Parietal lobe (tissue), 2 donors: ENCODE measurements around the genes CALCB, C11orf58 and KCNJ11.

DNA sequence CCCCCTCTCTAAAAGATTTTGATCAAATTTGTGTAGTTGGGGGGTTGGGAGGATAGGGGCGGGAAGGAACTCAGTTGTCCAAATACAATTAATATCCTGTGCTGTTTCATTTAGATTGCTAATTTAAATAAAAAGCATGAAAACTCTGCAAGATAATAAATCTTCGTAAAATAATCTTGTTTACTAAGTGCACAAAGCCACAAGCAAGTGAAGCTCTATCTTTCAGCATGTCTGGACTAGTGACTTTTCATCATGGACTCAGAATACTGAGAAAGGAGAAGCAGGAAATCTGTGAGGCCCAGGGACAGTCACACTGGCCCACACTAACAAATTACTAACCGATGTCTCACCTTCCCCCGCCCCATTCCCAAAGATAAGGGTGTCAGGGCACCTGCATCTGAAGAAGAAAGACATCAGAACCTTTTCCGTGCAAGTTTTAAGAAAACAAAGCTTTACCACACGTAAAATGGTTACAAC lies 818 bp downstream of the BTBD10 start:
- RAMPAGE, long total RNA: no peak

DNA sequence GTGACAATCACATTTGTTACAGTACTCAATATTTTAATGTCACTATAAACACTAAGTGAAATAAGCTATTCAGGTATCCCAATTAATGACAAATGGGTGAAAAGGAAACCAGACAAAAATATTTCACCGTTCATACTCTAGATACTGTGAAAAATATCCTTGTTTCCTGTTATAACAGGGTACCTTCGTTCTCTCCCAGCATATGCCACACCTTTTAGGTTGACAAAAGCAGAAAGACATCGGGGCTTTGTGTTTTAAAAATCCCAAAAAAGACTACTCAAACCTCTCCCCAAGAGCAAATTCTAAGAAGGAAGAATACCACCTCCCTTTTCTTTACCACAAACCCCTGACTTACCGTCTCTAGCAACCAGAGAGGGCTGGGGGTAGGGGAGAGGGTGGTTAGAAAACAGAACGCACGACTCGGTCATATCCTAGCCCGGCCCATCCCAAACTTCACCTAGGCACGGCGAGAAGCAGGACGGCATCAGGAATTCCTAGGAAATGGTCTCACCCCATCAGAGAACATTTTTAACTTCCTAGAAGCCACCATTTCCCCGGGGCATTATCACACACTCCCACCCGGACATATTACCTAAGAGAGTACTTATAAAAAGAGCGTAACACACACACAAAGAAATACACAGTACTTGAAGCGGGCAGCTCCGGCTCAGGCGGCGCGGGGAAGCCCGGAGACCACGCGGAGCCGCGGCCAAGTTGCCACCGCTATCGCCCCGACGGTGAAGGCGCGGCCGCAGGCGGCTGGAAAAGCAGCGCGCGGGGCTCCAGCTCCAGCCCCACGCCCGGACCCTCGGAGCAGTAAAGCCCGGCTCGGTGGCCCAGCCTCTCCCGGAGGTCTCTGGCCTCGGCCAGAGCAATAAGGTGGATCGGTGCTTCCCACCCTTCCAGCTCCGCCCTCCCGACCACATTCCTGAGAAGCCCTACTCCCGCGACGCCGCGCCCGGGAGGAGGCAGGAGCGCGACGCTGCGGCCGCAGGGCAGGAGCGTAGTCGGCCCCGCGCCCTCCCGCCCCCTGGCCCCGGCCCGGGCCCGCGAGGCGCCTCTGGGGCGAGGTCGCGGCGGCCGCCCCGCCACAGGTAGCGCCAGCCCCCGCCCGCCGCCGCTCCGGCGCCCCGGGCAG lies 1.0 kb downstream of the RRAS2 start:
- RAMPAGE, long total RNA: no peak

DNA sequence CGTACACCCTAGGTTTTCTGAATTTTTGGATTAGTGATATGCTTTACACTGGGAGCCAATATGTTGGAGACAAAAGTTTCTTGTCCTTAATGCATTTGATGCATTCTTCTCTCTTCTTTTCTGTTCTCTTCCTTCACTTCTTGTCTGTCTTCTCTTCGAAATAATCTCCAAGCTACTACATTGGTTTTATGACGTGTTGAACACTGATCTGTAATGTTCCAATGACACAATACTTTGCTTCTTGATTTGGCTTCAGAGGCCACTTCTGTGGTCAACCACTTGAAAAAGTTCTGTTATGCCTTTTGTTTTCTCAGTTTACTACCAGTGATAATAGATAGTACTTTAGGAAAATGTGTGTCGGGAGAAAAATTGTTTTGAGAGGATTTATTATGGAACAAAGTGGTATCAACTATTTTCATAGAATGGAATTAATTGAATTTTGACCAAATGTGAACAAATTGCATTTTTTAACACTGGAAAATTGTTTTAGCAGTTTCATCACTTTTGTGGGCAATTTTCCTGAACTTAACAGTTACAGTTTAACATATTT lies 2.6 kb downstream of the PDE3B start:
- RAMPAGE, long total RNA: no peak

GRCh38 chr11:14655294-14656047 lies 11.9 kb downstream of the PDE3B start:
- RAMPAGE, long total RNA: no peak

- RAMPAGE, long total RNA: no peak
These were observed at the start of gene CALCB for GRCh38 chr11:15073118-15073693. Gene CALCB, plus strand, starts transcription at chr11:15073593.

DNA sequence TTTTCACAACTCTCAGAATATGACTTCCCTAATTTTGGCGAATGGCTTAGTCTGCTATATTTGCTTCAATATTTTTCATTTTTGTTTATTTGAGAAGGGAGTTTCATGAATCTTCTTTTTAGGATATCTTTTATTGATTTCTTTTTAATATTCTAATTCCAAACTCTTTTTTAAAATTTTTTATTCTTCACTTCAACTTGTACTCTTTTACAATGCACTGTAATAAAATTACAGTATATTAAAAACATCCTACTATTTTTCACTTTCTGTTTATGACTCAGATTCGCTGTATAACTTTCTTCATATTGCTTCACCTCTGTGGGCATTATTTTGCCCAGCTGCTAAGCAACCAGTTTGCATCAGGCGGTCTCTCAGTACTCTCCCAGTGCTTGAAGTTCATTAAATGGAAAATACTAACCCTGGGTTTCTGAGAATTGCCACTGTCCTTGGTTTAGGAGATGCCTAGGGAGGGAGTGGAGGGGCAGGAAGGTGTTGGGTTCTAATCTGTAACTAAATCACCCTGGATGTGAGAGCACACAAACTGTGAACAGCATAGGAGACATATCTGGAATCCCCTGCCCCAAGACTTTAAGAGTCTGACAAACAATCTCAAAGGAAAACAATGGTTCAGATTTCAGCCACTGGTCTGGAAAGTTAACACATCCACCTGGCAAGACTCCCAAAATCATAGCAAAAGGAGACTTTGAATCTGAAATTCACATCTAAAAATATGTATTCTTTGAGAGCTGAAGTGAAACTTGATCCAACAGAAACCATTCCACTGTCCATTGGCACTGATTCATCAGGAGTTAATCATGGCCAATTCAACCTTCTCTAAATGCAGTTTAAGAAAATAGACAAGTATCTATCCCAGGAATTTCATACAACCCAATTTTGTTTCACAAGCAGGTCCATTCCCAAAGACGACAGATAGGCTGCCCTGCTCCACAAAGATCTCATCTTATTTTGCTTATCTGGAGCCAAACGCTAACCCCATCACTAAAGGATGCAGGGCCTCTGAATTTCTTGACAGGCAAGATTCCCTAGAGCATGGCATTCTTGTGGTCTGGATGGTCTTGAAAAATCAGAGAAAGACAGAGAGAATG lies 540.0 kb downstream of the SOX6 start:
- RAMPAGE, long total RNA: no peak

DNA sequence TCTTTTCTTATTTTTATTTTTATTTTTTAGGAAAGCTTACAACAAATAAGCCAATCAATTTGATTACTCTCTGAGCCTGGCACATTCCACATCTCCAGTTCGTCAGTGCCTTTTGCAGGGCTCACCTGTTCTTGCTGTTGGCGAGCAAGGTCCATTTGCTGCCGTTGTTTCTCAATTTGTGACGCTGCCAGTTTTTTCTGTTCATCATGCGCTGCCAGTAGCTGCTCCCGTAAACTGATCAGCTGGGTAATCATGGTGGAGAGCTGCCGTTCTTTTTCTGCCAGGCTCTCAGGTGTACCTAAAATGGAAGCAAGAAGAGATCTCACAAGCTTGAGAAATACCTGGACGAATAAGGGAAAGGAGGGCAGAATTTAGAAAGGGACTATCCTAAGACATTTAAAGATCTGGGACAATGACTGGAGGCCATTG lies 169.7 kb downstream of the SOX6 start:
- RAMPAGE, long total RNA: no peak

GRCh38 chr11:16606652-16607229 lies 131.7 kb upstream of the C11orf58 start:
- RAMPAGE, long total RNA: no peak

DNA sequence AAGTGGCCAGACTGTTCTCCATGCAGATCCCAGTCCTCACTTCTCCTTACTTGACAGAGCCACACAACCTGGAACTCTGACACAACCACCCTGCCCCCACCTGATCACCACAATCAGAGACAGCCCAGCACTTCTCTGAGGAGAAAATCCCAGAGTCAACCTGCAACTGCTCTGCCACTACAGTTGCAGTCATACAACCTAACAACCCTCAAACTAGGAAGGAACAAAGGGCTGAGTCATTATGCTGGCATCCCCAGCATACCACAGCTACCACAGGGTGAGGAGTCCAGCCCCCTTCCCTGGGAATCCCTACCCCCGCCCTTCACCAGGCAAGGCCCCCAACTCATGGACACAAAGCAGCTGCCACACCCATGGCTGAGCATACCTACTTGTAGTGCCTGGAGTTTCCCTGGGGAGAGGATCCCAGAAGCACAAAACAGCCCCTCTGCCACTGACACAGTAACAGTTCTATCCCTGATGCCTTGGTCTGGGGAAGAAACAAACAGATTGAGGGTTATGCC lies 68.6 kb upstream of the C11orf58 start:
- RAMPAGE, long total RNA: no peak

DNA sequence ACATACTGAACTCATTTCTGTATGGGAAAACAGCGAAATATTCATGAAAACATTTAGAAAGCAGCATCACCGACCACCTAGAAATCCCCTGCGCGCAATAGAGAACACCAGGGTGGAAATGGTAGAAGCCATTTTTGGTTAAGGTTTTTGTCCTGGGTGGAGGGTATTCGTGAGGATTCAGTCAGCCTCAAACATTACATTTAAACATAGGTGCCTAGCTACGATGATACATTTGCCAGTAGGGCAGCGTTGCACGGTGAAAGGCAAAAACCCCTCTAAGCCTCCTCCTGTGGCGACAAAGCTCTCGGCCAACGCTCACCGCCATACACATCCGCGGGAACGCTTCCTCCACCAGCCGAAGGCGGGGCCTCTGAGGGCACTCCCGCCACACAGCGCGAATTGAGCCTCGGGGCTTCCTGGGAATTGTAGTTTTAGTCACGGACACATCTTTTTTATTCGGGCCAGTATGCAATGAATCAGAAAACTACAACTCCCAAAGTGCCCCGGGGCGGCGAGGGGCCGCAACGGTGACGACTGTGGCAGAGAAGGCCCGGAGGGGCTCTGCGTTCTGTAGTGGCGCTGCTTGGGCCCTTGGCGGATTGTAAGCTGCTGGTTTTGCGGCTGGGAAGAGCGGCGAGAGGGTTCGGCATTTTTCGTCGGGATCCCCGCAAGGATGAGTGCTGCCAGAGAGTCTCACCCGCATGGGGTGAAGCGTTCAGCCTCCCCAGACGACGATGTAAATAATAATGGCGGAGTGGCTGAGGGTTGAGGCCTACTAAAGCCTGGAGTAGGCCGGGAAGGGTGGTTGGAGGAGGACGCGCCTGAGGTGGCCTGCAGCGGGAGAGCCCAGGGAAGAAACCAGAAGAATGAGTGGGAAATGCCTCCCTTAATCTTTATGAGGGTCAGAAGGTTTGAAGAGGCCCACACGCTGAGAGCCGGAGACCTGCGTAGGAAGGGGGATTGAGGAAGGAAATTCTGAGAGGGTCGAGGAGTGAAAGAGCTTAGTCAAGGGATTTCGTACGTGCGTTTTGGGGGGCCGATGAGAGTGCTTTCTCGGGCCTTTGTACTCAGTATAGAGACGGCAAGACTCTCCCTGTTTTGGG lies at the start of gene C11orf58:
TSS of gene C11orf58 (plus strand) at position 542 of the 1,103 bp plus-strand sequence.
- RAMPAGE, long total RNA: start-site peak on the plus strand centred at position 567 of the sequence, 103 bp wide, 3,324 and 614 reads in 2 replicates

GRCh38 chr11:16739209-16739926 lies 921 bp downstream of the C11orf58 start:
- RAMPAGE, long total RNA: no peak

GRCh38 chr11:16788542-16788899 lies 50.1 kb downstream of the C11orf58 start:
- RAMPAGE, long total RNA: no peak

DNA sequence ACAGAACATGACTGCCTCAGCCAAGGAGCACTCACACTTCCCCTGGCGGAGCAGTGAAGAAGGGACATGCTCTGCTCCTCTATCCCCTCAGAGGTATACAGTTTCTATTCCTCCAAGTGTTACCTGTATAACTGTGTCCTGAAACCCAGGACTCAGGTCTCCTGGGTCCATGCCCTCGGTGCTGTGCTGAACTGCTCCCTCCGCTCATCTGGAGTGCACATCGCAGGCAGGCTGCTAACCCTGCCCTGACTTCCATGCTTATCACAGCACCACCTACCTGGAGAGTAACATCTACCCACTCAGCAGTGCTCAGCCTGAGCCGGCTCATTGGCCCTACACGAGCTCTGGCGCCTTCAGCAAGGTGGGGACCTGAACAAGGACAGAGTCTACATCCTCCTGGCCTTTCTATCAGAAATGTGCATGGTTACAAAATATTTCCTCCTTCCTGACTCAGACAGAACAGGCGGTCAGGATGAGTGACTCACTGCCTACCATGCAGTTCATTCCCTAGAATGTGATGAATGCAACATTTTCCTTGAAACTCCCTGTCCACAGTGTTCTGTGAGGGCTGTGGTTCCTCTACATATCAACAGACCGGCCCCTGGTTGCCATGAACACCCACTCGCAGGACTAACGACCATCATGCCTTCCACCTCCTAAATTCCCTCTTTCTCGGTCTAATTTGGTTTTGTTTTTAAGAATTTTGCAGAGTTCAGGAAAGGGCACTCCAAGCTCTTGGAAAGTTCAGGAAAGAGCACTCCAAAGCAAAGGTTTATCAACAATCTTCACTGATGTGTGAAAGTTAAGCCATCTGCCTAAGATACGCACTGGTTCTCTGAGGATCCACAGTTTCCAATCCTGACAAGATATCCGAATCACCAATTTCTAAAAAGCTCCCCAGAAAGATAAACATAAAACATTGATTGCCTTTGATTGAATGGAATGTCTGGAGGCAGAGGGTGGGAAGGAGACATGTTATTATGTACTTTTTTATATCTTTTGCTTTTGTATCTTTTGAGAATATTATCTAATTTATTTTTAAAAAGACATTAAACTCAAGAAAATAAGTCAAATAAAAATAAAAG lies 53.2 kb downstream of the C11orf58 start:
- RAMPAGE, long total RNA: no peak

GRCh38 chr11:16905716-16906285 lies 108.4 kb downstream of the PLEKHA7 start:
- RAMPAGE, long total RNA: no peak

DNA sequence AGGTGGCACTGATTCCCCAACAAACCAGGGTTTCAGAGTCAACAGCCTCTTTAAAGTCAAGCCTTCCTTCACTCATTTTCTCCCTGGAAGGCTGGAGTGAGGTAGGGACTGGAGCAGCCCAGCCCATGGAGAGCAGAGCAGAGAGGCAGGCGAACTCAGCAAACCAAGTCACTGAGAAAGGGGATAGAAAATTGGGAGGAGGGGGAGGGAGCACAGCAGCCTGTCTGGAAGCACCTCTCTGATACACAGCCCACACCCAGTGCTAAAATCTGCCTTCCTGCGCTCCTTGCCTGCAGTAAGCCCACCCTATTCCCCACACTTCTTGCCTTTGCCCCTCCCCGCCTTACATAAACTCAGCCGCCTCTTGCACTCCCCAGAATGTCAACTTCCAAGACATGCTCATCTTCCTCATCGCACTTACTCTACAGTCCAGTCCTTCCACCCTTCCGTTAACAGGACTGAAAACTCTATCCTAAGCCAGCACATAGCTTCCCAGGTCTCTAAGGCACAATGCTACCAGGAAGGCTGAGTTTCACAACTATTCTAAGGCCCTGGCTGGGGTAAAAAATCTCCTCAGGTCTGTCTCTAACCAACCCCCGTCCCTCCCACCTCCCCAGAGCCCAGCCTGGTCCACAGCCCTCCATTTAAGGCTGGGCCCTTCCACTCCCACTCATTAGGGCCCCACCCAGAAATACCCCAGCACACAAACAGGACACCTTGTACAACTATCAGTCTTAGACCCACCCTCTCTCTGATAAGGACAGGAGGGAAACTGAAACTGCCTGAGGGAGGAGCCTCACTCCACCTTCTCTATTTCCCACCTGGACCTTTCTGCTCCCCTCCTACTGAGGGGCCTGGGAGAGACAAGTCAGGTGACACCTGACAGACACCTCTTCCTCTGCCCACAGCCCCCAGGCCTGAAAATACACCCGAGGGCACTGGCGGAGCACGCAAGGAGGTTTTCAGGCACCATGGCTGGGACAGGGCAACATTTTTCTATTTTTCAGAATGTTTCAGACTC lies 90.5 kb downstream of the PLEKHA7 start:
- RAMPAGE, long total RNA: no peak

DNA sequence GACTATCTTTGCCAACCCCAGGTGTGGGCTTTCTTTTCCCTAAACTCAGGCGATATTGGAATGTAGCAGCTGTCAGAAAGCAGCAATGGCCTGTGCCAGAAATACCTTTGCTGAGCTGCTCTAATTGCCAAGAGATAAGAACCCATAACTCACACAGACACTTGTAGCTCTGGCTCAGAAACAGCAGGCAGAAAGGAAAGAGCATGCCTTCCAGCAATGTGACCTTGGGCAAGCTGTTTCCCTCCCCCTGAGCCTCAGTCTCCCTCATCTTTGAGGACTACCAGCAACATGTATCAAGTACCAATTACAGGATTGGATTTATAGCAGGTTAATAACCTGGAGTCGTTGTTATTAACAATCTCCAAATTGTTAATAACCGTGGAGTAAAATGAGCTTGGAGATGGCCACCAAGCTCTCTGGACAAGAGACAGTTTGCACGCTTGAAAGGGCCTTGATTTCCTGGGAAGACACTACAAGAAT lies 77.4 kb downstream of the PLEKHA7 start:
- RAMPAGE, long total RNA: no peak

DNA sequence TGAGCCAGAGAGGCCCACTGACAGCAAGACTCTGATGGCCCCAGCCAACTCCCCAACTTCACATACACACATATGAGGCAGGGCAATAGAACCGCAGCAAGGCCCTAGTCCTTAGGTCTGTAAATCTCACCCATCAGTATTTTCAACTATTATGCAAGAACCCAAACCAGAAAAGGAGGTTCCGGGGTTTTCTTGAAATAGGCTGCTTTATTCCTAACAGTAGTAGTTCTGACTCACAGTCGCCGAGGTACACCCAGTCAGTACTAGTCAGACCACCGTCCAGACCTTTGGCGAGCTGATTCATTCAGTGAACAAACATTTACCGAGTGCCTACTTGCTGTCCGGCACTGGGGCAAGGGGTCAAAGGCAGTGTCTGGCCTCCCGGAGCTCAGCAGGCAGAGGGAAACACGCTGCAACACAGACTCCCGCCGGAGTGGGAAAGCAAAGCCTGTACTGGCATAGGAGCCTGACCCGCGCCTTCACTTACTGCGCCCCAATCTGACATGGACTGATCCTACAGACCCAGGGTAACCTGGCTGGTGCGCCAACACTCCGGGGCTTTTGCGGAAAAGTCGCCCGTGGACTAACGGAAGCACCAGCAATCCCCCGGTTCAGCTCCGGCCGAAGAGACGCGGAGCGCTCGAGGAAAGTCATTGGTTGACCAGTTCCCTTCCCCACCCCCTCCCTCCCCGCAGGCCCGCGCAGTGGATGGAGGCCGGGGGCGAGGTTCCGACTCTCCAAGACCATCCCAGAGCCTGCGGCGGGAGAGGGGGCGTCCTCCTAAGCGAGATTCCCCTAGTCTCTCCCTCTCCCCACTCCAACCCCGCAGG lies 1.2 kb downstream of the PLEKHA7 start:
- RAMPAGE, long total RNA: no peak

- RAMPAGE, long total RNA: no peak
These were observed 190 bp upstream of the PLEKHA7 start for GRCh38 chr11:17014472-17014735.

DNA sequence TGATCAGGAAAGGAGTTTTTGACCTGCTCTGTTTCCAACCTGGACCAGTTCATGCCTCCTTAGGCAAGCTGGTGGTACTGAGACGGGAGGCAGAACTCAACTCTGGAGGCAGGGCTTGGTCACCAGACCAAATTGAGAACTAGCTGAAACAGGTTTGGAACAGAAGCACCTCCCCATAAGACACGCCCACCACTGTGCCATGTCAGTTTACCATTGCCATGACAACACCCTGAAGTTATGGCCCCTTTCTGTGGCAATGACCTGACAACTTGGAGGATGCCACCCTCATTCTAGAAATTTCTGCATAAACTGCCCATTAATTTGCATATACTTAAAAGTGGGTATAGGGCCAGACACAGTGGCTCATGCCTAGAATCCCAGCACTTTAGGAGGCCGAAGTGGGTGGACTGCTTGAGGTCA lies 2.6 kb upstream of the NUCB2 start:
- RAMPAGE, long total RNA: no peak

DNA sequence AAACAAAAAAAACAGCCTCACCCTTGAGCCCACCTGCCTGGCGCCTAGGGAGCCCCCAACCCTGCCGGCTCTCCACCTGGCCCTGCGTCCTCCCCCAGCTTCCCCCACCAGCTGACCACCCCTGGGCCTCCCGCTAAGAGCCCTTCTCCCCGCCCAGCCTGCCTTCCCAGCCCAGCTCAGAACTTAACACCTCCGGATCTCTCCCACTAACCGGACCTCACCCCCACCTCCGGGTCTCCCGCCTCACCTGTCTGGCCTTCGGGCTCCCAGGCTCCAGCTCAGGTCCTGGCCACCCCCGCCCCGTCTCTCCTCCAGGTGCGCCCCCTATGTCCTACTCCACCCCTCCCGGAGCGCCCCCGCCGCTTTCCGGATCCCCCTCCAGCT lies at the start of gene KCNJ11:
TSS of gene KCNJ11 (minus strand) at position 66 of the 384 bp plus-strand sequence.
- RAMPAGE, long total RNA: no peak